Aorta (tissue), 1 donor: ENCODE measurements around a stretch of chr2.

DNA sequence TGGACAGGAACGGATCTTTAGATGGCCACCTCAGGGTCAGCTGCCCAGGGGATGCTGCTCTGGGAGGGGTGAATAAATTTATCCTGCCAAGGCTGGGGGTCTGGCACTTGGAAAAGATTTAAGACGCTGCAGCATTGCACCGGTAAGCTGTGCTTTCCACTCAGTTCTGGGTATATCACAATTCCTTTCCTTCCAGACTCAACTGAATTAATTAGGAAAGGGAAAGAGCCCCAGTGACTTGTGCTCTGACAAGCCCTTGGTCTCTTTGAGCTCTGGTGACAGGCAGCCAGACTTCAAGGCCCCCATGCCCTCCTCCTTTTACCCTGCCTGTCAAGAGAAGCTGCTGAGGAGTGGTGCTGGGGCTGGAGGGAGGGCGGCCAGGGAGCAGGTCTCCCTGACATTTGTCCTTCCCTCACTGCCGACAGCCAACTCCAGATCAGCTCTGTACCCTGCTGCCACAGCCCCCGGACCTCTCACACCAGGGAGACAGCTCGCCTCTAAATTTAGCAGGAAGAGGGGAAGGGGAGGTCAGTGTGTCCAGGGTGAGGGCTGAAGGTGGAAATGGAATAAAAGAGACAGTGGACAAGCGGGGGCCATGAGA is 155.6 kb downstream of the TDRD15 start:
- PRO-cap: no peak

GRCh38 chr2:22822326-22822856 is 562.6 kb upstream of the KLHL29 start:
- PRO-cap: no peak

GRCh38 chr2:23247281-23247769 is 137.7 kb upstream of the KLHL29 start:
- PRO-cap: no peak

DNA sequence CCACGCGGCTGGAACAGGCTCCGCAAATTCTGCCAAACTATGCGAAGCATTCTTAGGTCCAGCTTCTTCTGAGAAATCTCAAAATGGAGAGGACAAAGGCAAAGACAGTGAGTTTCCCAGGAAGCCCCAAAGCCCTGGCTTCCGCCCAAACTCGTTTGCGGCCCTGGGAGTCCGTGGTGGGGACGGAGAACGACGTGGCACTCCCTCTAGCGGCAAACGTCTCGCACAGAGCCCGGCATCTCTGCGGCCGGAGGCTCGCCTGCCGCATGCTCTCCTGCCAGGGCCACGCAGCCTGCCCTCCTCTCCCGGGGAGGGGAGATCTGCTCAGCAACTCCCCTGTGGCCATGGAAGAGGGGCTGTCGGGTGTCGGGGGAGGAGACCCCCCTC is 33.5 kb upstream of the KLHL29 start:
- PRO-cap: no peak

DNA sequence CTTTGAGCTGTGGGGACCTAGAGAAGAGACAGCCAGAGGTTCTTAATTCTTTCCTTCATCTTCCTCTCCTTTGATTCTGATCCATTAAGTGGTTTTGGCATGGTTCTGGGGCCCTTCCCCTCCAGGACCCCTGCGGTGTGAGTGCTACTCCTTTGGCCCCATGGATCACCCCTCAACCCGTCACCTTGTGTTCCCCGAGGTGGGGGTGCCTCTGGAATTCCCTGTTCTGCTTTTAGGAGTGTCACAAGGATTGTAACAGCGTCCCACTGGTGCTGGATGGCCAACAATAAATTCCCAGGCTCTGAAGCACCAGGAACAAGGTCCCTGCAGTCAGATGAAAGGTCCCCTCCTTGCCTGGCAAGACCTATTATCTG is 72.3 kb downstream of the KLHL29 start:
- PRO-cap: no peak

GRCh38 chr2:23458795-23459555 is 74.0 kb downstream of the KLHL29 start:
- PRO-cap: no peak

- PRO-cap: no peak
Observed at GRCh38 chr2:23465870-23466293, 80.9 kb downstream of the KLHL29 start.

GRCh38 chr2:23533097-23533613 is 148.2 kb downstream of the KLHL29 start:
- PRO-cap: no peak

- PRO-cap: no peak
Observed at GRCh38 chr2:23601878-23602697, 217.1 kb downstream of the KLHL29 start.

- PRO-cap: no peak
Observed at GRCh38 chr2:23663116-23663529, 263.8 kb downstream of the ATAD2B start.

DNA sequence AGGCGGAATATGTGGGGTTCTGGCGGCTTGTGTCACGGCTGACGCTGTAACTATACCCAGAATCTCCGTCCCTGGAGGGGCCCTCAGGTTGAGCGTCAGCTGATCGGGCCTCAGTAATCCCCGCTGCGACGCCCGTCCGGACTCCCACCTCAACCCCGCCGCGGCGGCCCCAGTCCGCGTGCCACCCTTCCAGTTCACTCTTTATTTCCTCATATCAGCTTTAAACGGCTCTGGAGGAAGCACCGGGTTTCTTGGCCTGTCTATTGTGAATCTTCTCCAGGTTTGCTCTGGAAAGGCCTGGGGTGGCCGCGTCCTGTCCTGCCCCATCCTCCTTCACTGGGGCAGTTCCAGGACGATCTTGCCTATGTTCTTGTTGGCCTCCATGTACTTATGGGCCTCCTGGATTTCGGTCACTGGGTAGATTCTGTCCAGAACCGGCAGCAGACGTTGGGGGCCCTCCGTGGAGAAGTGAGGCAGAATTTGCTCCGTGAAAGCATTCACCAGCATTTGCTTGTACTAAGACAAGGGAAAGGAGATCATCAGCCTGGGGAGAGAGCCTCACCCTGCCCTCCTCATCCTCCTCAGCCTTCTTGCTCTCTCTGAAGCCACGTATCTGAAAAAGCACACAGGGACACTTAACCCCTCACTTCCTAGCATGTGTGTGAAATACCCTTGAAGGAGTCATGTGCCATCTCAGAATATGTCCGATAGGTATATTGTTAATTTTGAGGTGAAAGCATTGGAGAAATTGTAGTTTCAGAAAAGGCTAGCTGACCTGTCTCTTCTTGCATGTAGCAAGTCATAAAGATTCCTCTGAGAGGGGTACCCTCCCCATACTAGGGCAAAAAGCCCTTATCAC is 1.3 kb upstream of the SF3B6 start:
- PRO-cap: unidirectional peak, minus-strand start at position 338 of the sequence

- PRO-cap: no peak
Observed at GRCh38 chr2:24257673-24258373, 83.0 kb downstream of the FAM228A start.

DNA sequence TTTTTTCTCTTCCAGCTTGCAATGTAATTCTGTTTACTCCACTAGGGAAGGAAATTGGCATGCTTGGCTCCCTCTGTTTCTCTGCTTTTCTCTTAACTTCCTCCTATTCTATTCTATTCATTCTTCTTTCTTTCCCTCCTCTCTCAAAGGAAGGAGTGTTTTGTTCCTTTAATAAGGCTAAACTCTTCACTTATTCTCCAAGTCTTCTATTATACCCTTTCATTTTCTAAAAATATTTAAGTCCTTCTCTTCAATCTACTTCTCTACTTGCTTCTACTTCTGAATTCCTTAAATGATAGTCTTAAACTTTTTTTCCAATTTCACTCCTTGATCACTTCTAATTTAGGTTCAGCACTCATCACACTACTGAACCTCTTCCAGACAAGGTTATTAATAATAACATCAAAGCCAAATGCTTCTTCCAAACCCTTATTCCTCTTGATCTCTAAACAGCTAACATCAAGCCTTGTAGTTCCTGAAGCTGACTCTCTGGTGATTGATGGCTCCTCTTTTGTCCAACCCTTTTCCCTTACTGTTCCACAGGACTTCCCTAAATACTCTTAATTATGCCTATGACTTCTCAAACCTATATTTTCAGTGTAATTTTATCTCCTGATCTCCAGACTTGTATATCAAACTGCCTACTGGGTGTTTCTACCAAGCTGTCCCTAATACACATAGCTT is 83.7 kb downstream of the FAM228A start:
- PRO-cap: no peak

DNA sequence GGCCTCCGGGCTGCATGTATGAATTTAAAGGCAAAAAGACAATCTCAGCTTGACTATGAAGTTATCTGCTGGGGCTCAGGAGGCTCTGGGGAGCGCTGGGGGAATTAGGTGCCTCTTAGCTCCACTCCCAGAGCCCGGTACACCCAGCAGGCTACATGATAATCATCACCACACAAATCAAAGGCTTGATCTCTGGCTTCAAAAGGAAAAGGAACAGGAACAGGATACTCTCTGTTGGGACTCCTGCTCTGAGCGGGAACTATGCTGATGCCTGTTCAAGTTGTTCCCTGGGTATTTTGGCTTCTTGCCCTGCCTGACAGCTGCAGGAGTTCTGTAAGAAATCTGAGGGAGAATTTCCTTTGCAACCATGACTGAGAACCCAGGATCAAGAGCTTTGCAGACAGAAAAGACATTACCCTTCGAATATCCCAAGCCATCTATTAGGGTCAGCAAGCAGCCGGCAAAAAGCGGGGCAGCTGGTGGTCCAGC is 55.2 kb upstream of the NCOA1 start:
- PRO-cap: no peak

GRCh38 chr2:24454189-24454726 is 36.8 kb upstream of the NCOA1 start:
- PRO-cap: no peak

GRCh38 chr2:24489464-24490457 is 1.3 kb upstream of the NCOA1 start:
- PRO-cap: no peak

GRCh38 chr2:24506943-24507722 is 16.1 kb downstream of the NCOA1 start:
- PRO-cap: no peak

- PRO-cap: no peak
Observed at GRCh38 chr2:24540686-24541161, 49.7 kb downstream of the NCOA1 start.

GRCh38 chr2:24668310-24668842 is 124.8 kb downstream of the PTRHD1 start:
- PRO-cap: no peak

- PRO-cap: no peak
Observed at GRCh38 chr2:24856529-24857338, 63.3 kb downstream of the ADCY3 start.